ENCODE results near the gene TEKT1.

- PRO-cap = no peak
- RRBS = no CpG with 5 or more reads among the region's 5 CpGs
Measured at GRCh38 chr17:5558563-5559228, 25.6 kb downstream of the NLRP1 start.

DNA sequence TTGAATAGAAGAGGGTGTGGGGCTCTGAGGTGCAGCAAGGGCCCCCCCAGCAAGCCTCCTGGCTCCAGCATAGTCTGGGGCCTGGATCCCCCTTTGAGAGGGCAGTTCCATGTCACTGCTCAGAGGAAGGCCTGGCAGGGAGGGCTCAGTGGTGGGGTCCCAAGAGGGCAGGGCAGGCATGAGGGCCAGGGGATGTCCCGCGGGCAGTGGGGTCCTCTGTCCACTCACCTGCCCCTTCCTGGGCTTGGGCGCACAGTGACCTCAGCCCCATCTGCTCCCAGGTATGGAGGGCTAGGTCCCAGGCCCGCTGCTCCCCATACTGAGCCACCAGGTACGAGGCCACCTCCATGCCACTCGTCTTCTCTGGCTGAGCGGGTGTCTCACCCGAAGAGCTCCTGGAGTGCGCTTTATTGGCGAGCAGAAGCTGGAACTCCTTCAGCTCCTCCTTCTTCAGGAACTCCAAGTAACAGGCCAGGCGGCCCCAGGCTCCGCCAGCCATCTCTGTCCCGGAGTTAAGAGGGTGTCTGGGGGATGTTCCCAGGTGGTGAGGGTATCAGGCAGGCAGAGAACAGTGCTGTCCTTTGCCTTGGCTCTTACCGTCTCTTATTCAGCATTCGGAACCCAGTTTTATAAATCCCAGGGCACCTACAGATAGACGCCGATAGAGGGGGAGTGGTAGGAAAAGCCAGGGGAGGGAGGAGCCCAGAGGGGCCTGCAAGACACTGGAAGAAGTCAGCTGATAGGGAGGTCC is 675 bp downstream of the NLRP1 start:
- PRO-cap = no peak
- RRBS = no CpG with 5 or more reads among the region's 17 CpGs

- PRO-cap = no peak
- RRBS = no CpG with 5 or more reads among the region's 11 CpGs
Measured at GRCh38 chr17:6079161-6079666, 9.0 kb downstream of the WSCD1 start.

- PRO-cap = no peak
- RRBS = 74% methylated on average over 6 of the region's 26 CpGs
Measured at GRCh38 chr17:6089842-6090690, 19.9 kb downstream of the WSCD1 start.

- PRO-cap = no peak
- RRBS = no CpG with 5 or more reads among the region's 9 CpGs
Measured at GRCh38 chr17:6098326-6098902, 28.2 kb downstream of the WSCD1 start.

DNA sequence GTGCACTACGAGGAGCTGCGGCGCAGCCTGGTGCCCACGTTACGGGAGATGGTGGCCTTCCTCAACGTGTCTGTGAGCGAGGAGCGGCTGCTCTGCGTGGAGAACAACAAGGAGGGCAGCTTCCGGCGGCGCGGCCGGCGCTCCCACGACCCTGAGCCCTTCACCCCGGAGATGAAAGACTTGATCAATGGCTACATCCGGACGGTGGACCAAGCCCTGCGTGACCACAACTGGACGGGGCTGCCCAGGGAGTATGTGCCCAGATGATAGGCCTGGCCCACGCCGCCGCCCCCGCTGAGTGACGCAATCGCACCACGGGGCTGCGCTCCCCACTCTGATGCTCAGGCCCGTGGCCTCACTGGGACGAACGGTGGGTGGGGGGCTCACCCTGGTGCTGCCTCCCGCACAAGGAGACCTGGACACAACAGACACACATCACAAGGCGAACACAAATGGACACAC is 50.2 kb downstream of the WSCD1 start:
- PRO-cap = no peak
- RRBS = no CpG with 5 or more reads among the region's 34 CpGs

GRCh38 chr17:6548410-6549201 is 7.7 kb downstream of the PITPNM3 start:
- PRO-cap = no peak
- RRBS = no CpG with 5 or more reads among the region's 13 CpGs

DNA sequence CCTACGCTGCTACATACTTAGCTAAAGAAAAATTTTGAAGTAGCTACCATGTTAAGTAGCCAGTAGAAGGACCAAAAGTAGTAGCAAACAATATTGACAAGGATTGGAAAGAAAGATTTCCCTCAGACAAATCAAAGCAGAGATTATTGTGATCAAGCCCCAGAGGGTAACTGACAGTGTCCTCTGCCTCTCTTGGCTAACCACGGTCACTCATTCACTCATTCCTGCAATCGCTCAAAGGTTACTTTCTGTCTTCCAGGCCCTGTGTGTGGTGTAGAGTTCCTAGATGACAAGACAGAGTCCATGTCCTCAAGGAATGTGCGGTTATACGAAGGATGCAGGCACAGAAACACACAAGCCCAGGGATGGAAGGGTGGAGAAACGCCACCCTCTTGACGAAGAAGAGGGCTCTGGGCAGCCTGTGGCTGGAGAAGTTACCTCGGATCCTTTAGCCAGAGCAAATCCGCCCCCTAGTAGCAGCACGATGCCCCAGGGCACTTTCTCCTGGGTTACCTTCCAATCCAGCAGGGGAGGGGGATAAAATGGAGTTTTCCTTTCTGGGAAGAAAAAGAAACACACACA is 20.5 kb downstream of the SLC13A5 start:
- PRO-cap = no peak
- RRBS = no CpG with 5 or more reads among the region's 10 CpGs

DNA sequence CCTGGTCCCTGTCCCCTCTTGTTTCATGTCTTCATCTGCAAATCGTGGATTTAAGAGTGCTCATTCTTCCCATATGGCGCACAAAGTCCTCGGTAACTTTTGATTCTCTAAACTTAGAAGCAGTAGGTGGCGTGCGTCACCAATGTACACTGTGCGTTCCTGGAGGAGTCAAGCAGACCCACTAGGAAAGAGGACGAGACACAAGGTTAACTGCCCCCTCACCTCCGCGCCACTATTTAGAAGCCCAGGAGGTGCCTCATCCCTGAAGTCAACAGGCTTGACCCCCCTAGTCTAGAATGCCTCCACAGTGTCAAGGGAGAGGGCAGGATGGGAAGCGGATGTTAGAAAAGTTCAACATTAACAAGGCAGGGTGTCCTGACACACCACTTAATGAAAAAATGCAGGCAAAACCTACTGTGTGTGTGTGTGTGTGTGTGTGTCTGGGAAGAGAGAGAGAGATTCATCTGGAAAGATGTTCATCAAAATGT is 2.8 kb downstream of the SLC13A5 start:
- PRO-cap = no peak
- RRBS = no CpG with 5 or more reads among the region's 10 CpGs

DNA sequence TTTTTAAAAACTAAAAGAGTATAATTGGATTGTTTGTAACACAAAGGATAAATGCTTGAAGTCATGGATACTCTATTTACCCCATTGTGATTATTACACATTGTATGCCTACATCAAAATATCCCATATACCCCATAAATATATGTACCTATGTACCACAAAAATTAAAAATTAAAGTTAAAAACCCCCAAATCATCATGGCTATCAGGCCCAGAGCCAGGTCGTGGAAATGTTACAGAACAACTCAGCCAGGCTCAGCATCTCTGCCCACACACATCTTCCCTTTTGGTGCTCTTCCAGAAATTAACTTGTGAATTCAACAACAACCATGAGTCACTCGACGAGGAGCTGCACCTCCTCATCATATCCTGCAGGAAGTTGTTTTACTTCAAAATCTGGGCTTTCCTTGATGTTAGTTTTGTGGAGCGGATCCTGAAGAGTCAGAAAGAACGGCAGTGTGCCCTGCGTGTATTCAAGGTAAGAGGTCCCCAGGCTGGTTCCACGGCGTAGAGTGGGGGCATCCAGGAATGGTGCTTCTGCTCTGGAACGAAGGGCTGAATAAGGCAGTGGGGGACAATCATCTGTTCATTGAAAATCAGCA is 10.6 kb downstream of the FBXO39 start:
- PRO-cap = bidirectional peak, plus-strand start at position 415 of the sequence, minus-strand start at position 287 of the sequence
- RRBS = no CpG with 5 or more reads among the region's 9 CpGs

DNA sequence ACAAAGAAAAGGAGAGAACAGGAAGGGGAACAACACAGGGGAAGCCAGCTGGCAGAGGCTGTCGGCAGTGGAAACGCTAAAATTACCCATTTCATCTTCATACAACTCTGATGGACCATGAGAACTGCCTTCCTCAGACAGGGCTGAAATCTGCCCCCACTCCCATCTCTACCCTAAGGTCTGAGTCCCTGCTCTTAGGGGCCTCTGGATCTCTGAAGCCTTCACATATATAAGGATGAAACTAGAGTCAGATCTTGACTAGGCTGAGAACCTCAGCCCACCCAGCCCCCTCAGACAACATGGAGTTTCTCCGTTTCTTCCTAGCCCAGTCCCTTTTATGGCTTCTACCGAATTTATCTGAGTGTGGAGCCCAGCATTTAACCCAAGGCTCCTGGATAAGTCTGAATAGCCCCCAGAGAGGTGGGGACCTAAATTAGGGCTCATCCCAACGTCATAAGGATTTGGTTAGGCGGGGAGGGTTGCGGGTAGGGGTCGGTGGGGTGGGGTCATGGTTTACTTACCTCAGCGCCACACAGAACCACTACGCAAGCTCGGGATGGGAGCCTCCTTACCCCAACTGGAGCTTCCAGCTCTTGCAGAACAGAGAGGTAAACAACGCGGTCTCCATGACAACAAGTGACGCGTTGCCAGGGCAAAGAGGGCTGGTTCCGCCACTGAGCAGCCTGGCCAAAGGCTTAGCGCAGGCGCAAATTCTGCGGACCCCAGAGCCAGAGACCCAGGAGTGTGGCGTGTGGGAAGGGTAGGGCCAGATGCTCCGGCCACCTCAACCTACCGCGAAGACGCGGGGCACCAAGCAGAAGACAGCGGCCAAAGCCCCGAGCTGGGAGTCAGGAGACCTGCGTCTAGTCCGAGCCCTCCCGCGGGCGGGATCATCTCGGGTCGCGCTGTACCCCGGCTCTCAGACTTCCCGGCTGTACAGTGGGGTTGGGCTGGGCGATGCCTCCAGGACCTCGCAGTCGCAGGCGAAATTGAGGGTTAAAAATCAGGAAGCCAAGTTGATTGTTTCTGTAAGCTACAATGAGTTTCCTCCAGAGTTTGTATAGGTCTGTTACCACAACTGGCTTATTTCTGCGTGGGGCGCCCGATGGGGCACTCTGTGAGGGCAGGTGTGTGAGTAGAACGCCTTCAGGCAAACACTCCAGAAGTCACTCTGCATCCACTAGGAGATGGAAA is at the start of gene TEKT1:
Gene TEKT1 (minus strand): TSS at position 602 of the 1,194 bp plus-strand sequence.
- PRO-cap = bidirectional peak, plus-strand start at position 655 of the sequence, minus-strand start at position 543 of the sequence
- RRBS = no CpG with 5 or more reads among the region's 45 CpGs

- PRO-cap = no peak
- RRBS = no CpG with 5 or more reads among the region's 4 CpGs
Measured at GRCh38 chr17:6842286-6842861, 10.8 kb upstream of the TEKT1 start.

DNA sequence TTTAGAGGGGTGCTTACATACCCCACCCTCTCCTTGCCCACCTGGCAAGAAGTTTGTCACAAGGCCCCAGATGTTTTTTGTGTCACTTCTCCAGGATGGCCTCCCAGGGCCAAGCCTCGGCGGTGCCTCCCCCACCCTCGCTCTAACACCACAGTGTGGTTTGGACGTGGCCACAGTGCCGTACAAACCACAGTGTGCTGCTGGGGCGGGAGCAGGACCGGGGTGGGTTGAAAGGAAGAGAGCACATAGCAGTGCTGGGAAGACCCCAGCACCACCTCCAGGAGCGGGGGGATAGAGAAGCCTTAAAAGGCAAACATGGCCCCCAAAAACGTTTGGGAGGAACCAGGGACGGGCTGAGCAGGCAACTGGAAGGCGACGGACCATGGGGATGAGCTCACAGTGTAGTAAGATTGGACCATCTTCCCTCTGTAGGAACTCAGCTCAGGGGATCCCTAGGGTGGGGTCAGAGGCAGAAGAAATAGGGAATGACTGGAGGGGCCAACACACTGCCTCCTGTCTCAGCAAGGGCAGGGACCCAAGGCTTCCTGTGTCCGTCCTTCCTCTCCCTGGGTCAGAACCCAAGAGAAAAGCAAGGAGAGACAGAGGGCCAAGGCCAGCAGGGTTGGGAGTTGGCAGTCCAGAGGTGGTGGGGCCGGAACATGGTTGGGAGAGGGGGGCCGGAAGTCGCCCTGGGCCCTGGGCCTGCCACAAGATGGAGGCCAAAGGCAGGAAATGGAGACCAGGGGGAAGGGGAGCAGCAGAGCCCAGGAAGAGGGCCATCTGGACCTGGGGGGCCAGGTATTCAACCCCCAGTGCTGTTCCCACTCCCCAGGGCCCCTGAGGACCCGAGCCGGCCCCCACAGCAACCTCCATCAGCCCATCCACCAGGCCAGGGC is 3.5 kb downstream of the C17orf49 start:
- PRO-cap = no peak
- RRBS = no CpG with 5 or more reads among the region's 18 CpGs

GRCh38 chr17:7034839-7035681 is 755 bp upstream of the SLC16A13 start:
- PRO-cap = bidirectional peak, plus-strand start at chr17:7035151, minus-strand start at chr17:7035097; bidirectional peak, plus-strand start at chr17:7035343, minus-strand start at chr17:7035350; bidirectional peak, plus-strand start at chr17:7035563, minus-strand start at chr17:7035570
- RRBS = no CpG with 5 or more reads among the region's 12 CpGs

DNA sequence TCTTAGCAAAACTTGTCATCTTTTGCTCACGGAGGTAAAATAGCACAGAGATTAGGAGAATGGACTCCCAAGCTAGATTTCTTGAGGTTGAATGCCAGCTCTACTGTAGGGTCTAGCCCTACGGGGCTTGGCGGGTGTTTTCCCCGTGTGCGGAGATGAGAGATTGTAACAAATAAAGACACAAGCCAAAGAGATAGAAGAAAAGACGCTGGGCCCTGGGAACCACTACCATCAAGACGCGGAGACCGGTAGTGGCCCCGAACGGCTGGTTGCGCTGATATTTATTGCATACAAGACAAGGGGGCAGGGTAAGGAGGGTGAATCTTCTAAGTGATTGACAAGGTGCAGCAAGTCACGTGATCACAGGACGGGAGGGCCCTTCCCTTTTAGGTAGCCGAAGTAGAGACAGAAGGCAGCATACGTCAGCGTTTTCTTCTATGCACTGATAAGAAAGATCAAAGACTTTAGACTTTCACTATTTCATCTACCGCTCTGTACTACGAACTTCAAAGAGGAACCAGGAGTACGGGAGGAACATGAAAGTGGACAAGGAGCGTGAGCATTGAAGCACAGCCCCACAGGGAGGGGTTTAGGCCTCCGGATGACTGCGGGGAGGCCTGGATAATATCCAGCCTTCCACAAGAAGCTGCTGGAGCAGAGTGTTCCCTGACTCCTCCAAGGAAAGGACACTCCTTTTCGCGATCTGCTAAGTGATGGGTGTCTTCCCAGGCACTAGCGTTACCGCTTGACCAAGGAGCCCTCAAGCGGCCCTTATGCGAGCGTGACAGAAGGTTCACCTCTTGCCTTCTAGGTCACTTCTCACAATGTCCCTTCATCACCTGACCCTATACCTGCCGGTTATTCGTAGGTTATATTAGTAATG is 3.0 kb upstream of the SLC16A11 start:
- PRO-cap = no peak
- RRBS = no CpG with 5 or more reads among the region's 32 CpGs

- PRO-cap = no peak
- RRBS = no CpG with 5 or more reads among the region's 9 CpGs
Measured at GRCh38 chr17:7121280-7121808, 6.7 kb upstream of the ASGR2 start.

- PRO-cap = no peak
- RRBS = no CpG with 5 or more reads among the region's 23 CpGs
Measured at GRCh38 chr17:7193280-7194237, 14.4 kb upstream of the ASGR1 start.

- PRO-cap = no peak
- RRBS = no CpG with 5 or more reads among the region's 12 CpGs
Measured at GRCh38 chr17:7224906-7225468, 5.2 kb downstream of the ACADVL start.

DNA sequence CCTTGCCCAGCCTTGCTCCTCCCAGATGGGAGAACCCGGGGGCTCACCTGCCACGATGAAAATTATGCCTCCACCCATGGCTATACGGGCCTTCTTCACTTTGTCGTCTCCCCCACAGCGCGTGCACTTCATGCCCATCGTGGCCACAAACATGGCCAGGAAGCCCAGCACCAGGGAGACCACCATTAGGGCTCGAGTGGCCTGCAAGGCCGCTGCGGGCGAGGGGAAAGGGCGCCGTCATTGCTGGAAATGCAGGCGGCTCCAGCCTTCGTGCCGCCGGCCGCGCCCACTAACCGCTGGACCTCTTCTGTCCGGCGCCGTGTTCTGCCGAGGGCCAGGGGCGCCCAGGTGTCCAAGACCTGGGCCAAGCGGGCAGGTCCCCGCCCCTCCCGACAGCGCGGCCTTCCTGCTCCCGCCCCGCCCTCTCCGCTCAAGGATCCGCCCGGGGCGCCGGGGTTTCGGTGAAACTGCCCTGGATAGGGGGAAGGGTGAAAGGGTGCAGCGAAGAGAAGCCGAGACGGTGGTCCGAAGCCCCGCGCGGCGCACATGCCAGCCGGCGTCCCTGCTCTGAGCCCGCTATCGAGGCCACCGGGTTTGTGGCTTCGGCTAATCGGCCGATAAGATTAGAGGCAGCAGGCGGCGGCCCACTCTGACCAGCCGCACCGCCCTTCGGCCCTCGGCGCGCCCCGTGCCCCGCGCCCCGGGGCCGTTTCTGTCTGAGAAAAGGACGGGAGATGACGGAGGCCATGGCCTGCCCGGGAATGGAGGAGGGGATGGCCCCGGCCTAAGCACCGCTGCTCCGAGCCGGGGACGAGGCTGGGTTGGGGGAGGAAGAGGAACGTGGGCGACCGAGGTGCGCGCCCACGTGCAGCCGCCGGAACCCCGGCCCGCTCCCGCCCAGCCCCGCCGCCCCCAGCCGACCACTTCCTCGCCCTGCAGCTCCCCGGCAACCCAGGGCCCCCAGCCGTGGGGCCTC is 1.2 kb downstream of the CLDN7 start:
- PRO-cap = bidirectional peak, plus-strand start at position 491 of the sequence, minus-strand start at position 326 of the sequence
- RRBS = under 1% methylated on average over 26 of the region's 92 CpGs

DNA sequence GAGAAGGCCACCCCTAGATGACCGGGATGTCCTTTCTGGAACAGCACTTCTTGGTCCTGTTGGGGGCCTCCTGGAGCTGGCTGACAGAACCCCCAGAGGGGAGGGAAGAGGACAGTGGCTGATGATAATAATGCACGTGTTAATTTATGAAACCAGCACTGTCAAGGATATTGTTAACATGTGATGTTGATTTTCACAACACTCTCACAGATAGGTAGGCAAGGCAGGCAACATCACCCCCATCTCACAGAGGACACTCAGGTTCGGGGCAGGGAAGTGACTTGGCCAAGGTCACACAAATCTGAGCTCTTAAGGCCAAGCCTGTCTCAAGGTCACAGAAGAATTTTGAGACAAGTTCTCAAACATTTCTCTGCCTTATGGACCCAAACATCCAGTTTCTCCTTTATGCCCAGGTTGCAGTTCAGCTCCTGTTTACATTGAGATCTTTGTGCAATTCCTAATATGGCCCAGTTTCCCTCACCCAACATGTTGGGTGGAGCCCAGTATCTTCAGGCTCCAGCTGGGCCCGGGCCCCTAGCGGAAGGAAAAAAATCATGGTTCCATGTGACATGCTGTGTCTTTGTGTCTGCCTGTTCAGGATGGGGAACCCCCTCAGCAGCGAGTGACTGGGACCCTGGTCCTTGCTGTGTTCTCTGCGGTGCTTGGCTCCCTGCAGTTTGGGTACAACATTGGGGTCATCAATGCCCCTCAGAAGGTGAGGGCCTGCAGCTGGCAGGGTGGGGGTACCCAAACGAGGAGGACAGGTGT is 1.3 kb downstream of the SLC2A4 start:
- PRO-cap = no peak
- RRBS = no CpG with 5 or more reads among the region's 8 CpGs